Mammary epithelial cell (primary cell): ENCODE data around the genes B3GNT2 and EHBP1.

DNA sequence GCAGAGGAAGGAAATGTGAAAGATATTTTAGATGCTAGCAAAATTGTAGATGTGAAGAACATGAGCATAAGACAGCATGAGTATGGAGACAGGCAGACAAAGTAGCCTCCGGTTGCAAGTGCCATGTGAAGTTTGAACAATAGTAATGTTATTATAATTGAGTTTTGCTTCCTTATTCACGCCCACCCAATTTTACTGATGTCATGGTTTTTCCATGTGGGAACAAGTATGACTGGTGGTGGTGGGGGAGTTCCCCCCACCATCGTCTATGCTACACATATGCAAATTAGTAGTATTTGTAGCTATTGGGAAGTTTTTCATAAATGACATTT, 18.1 kb downstream of the REL start:
- CAGE, long polyA plus RNA, result no peak
- RRBS, result no CpG with 5 or more reads among the region's 3 CpGs

DNA sequence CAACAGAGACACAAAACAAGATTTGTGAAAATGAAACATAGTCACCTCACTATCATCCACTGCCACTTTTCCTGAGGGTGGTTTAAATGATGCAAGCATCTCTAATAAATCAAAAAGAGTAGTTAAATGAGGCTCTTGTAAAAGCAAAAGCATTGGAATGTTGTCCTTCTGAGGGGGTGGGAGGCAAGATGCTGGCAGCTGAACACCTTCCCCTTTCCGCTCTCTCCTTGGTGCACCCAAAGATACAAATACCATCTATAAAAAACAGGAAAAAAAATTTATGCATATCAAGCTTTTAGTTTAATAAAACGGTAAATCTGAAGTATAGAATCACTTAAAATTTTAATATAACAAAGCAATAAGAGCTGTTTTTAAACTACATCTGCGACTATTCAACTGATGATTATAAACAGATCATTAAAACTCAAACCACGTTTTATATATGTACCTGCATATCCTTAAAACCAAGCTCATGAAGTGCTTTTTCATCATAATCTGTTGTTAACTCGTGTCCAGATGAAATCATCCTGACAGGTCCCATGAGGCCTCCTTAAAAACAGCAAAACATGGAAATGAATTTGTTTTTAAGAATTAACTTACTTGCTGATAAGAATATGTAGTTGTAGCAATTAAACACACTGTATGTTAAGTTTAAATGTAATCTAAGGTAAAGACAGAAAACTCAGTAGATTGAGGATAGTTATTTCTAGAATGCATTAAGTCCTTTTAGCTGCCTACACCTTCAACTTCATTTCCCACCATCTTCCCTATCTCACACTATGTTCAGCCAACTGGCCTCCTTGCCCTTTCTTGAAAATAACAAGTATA, 139.1 kb downstream of the C2orf74 start:
- CAGE, long polyA plus RNA, result no peak
- RRBS, result no CpG with 5 or more reads among the region's 5 CpGs

DNA sequence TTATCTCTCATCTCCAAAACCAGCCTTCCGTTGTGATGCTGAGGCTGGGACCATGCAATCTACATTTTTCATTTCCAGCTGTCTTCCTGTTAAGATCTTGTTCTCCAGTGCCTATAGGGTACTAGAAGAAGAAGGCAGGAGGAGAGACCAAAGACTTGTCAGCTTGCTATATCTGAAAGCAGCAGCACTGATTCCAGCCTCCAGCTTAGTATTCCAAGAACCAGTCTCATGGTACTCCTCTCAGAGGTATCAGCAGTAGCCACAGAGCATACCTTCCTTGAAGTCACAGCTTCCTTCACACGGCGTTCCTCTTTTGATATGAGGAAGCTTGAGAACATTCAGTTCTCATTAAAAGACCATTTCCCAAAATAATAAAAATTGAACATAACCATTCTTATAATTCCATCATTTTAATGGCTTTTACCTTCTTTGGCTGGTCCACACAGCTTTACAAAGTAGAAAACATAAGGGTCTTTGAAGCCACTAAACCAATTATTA, 49.8 kb downstream of the USP34 start:
- CAGE, long polyA plus RNA, result no peak
- RRBS, result no CpG with 5 or more reads among the region's 3 CpGs

DNA sequence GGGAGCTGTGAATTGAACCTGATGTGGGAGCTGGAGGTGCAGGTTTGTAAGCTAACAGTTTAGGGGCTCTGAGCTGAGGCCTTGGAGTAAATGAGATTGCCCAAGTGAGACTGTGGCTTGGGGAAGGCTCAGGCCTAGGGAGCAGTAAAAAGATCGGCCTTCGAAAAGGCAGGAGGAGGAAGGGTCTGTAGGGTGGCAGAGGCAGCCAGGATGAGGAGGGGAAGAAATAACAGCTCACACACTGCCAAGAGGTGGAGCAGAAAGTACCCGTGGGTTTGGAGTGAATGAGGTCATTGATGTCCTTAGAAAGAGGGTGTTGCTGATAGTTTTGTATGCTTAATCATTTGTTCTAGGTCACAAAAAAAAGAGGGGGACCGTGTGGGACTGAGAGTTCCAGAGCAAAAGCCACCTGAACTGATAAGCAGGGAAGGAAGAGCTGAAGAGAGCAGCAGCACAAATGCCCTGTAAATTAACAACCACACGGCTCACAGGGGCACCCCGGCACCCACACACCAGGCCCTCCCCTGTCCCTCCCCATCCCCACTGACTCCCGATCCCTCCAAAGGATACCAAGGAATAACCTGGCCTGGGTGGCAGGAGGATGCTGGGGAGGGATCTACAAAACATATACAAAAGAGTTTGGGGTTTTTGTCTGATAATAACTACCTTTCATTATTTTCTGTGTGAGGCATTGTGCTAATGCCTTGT, 140.4 kb downstream of the FAM161A start:
- CAGE, long polyA plus RNA, result no peak
- RRBS, result no CpG with 5 or more reads among the region's 7 CpGs

GRCh38 chr2:61867724-61868858, 14.2 kb upstream of the FAM161A start:
- CAGE, long polyA plus RNA, result no peak
- RRBS, result no CpG with 5 or more reads among the region's 4 CpGs

- CAGE, long polyA plus RNA, result no peak
- RRBS, result no CpG with 5 or more reads among the region's 26 CpGs
Measured at GRCh38 chr2:61923934-61925170, 18.9 kb downstream of the COMMD1 start.

DNA sequence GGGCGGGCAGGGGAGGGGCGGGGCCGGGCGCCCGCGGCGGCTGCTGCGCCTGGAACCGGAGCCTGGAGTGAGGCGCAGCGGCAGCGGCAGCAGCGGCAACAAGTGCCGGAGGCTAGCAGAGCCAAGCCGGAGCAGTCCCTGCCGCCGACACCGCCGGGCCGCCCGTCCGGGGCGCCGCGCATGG, at the start of gene B3GNT2:
TSS of gene B3GNT2 (plus strand) at position 60 of the 184 bp plus-strand sequence.
- CAGE, long polyA plus RNA, result no peak
- RRBS, result 2% methylated on average over 11 of the region's 25 CpGs

DNA sequence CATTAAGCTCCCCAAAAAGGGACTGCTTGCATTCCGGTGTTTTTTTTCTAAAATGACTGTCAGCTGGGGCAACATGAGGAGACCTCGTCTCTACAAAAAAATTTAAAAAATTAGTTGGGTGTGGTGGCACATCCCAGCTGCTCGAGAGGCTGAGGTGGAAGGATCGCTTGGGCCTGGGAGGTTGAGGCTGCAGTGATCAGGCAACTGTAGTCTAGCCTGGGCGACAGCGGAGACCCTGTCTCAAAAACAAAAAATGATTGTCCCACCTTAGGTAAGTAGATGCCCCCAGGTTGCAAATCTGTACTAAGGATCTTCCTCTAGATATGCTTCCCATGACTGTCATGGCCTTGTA, 17.1 kb downstream of the B3GNT2 start:
- CAGE, long polyA plus RNA, result no peak
- RRBS, result no CpG with 5 or more reads among the region's 6 CpGs

DNA sequence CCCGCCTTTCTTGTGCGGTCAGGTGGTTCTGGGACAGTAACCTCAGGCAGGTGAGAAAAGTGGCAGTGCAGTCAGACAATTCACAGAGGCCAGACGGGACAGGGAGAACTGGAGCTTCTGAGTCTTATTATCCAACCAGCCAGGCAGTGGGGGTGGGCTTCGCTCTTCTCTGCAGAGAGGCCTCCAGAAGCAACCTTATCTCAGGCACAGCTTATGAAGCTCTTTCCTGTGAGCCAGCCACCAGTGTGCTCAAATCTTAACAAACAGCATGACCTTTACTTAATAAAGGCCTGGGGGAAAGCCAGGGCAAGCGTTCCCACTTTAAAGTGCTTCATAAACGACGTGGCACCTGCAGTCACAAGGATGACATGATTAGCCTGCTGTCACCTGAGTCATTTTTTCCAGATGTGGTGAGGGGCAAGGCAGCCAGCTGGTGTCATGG, 109.7 kb downstream of the B3GNT2 start:
- CAGE, long polyA plus RNA, result no peak
- RRBS, result no CpG with 5 or more reads among the region's 7 CpGs

- CAGE, long polyA plus RNA, result no peak
- RRBS, result no CpG with 5 or more reads among the region's 11 CpGs
Measured at GRCh38 chr2:62306605-62307658, 111.0 kb downstream of the B3GNT2 start.

DNA sequence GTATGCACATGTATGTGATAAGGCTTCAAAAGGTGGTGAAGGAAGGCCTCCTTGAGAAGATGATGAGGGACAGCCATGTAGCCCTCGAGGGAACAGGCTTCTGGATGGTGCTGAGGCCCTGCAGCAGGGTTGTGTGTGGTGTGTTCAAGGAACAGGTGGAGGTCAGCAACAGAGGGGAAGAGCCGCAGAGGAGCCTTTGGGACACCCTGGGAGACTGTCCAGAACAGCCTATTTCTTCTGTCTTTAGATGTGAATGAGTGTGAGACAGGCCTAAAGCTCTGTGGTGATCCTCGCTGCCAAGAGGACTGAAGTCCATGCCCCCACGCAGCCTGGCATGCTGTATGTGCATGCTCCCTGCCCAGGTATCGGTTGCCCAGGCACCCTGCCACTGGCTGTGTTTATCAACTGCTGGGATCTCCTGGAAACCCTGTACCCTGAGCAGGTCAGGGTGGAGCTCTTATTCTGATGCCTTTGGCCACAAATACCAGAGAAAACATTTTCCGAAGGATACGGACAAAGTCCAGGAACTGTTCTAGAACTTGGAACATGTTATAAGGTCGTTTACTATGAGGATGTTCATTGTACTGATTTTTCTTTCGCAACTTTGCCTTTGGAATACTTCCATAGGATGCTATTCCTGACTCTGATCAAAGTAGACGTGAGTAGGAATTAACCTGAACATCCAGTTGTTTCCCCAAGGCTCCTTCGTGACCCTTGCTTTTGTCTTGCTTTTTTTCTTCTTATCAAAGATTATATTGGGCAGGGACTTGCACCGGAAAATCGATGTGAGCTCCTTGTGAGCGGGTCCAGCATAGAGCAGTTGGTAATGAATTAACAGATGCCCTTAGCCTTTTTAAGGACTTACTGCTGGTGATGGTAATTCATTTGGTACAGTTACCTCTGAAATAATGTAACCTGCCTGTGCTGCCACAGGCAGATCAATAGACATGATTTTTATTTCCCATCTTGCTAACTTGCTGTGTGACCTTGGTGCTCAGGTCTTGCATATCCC, 55.3 kb downstream of the TMEM17 start:
- CAGE, long polyA plus RNA, result no peak
- RRBS, result no CpG with 5 or more reads among the region's 14 CpGs

DNA sequence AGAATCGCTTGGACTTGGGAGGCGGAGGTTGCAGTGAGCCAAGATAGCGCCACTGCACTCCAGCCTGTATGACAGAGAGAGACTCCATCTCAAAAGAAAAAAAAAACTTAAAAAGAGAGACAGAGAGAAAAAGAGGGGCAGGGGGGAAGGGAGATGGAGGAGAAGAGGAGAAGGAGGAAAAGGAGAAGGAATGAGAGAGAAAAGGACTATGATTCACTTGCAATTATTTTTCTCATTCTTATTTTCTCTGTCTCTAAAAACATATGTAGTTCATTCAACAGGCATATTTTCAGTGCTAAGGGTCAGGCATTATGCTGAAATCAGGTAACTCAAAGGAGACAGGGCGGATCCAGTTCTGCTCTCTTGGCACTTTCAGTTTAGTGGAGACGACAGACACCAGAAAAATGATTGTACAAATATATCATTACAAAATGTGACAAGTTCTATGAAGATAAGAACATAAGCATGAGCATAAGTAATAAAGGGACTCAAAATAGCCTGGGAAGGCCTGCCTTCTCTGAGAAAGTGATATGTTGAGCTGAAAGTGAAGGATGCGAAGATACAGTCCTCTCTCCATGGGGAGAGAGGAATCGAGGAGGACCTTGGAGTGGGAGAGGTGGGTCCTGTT, 58.4 kb upstream of the TMEM17 start:
- CAGE, long polyA plus RNA, result no peak
- RRBS, result no CpG with 5 or more reads among the region's 7 CpGs

- CAGE, long polyA plus RNA, result no peak
- RRBS, result no CpG with 5 or more reads among the region's 3 CpGs
Measured at GRCh38 chr2:62578781-62579223, 72.8 kb upstream of the TMEM17 start.

DNA sequence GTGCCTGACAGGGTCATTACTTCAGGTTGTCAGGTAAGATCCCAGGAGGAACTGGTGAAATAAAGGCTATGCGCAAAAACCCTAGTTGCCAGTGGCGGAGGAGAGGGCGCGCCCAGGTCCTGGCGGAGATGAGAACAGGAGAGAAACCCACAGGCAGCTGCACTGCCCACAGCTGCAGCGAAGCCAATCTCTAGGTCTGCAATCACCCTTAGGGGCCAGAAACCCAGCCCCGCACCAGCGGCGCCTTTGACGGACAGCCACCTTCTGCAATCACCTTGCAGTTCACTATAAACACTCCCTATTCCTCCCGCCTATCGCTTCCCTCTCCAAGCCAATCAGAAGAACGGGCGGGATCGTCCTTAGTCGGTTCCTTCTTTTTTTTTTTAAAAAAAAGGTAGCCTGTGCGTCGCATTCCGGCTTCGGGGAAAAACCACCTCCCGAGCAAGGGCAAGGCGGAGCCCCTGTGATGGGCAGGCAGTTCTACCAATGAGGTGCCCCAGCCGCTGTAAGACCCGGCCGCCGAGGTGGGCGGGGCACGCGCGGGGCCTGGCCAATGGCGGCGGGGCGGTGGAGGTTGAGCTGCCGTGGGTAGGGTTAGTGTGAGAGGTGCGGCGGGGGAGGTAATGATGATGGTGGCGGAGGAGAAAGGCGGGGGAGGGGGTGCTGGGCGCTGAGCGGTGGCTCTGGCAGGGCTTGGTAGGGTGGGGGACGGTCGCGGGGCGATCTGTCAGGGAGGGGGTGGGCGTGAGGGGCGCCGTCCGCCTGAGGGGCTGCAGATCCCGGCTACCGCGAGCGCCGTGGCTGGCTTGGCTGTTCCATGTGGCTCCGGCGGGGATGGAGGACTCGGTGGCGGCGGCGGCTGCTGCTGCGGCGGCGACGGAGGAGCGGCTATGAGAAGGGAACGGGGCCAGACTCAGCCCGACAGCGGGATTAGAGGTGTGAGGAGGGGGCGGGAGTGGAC, at the start of gene EHBP1:
TSS of gene EHBP1 (plus strand) at position 597 of the 961 bp plus-strand sequence.
- CAGE, long polyA plus RNA, result no peak
- RRBS, result 2% methylated on average over 11 of the region's 68 CpGs

GRCh38 chr2:62928039-62928684, 122.5 kb upstream of the OTX1 start:
- CAGE, long polyA plus RNA, result no peak
- RRBS, result no CpG with 5 or more reads among the region's 2 CpGs

- CAGE, long polyA plus RNA, result no peak
- RRBS, result no CpG with 5 or more reads among the region's 4 CpGs
Measured at GRCh38 chr2:62993405-62993754, 57.2 kb upstream of the OTX1 start.

- CAGE, long polyA plus RNA, result no peak
- RRBS, result no CpG with 5 or more reads among the region's 1 CpG
Measured at GRCh38 chr2:62993804-62994013, 56.9 kb upstream of the OTX1 start.

- CAGE, long polyA plus RNA, result no peak
- RRBS, result no CpG with 5 or more reads among the region's 29 CpGs
Measured at GRCh38 chr2:63044925-63045435, 5.7 kb upstream of the OTX1 start.

- CAGE, long polyA plus RNA, result no peak
- RRBS, result no CpG with 5 or more reads among the region's 2 CpGs
Measured at GRCh38 chr2:63734359-63735009, 107.2 kb upstream of the UGP2 start.

- CAGE, long polyA plus RNA, result no peak
- RRBS, result no CpG with 5 or more reads among the region's 1 CpG
Measured at GRCh38 chr2:63827695-63828083, 14.0 kb upstream of the UGP2 start.